Skeletal muscle tissue (tissue), 7 donors: ENCODE data around the gene LMX1B.

DNA sequence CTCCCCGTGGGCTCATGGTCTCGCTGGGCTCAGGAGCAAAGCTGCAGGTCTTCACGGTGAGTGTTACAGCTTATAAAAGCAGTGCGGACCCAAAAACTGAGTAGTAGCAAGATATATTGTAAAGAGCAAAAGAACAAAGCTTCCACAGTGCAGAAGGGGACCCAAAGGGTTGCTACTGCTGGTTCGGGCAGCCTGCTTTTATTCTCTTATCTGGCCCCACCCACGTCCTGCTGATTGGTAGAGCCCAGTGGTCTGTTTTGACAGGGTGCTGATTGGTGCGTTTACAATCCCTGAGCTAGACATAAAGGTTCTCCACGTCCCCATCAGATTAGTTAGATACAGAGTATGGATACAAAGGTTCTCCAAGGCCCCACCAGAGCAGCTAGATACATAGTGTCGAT, 15.3 kb upstream of the WDR38 start:
- PRO-cap, 3 experiments: no peak in any of the 3 experiments
- RAMPAGE, long total RNA: no peak
- RRBS, 2 experiments: no CpG with 5 or more reads among the region's 9 CpGs

DNA sequence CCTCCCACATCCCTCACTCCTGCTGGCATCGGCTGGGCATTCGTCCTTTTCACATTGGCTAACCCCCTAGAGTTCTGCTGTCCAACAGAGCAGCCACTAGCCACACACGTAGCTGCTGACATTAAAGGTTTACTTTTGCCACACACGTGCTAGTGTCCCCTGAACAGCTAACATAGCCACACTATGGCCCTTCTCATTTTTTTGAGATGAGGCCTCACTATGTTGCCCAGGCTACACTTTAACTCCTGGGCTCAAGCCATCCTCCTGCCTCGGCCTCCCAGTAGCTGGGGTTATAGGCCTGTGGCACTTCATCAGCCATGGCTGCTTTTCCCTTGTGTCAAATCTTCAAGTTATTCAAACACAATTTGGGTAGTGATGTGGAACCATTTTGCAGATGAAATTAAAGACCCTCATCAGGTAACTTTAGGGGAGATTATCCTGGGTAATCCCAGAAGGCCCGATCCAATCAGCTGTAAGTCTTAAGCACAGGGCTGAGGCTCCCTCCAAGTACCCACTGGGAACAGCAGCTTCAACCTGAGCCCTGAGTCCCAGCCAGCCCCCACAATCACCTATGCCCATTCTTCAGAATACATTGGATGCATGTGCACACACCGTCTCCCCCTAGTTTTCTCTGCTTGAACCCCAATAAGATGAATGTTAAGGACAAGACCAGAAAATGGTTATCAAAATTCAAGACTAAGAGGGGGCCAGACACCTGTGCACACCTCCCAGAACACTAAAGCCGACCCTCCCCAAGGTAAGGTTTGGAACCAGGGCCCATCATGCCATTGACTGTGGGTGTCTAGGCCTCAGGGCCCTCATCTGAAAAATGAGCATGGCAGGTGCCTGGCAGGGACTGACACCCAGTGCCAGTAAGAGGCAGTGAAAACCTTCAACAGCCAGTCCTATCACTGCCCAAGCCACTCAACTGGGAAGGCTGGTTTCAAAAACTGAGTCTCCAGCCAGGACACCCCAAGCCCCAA, 2.5 kb downstream of the RPL35 start:
- PRO-cap, 3 experiments: no peak in any of the 3 experiments
- RAMPAGE, long total RNA: no peak
- RRBS, 2 experiments: no CpG with 5 or more reads among the region's 8 CpGs

- PRO-cap, 3 experiments: no peak in any of the 3 experiments
- RAMPAGE, long total RNA: no peak
- RRBS, 2 experiments: no CpG with 5 or more reads among the region's 4 CpGs
These were observed 3.2 kb downstream of the HSPA5 start for GRCh38 chr9:125237924-125238445.

GRCh38 chr9:125407607-125407949, 146.0 kb downstream of the GAPVD1 start:
- PRO-cap, 3 experiments: no peak in any of the 3 experiments
- RAMPAGE, long total RNA: no peak
- RRBS, 2 experiments: 2 to 10% methylated on average over 1 of the region's 12 CpGs

- PRO-cap, 3 experiments: no peak in any of the 3 experiments
- RAMPAGE, long total RNA: no peak
- RRBS, 2 experiments: no CpG with 5 or more reads among the region's 6 CpGs
These were observed 60.3 kb downstream of the MAPKAP1 start for GRCh38 chr9:125646745-125647154.

GRCh38 chr9:125769228-125770203, 22.3 kb downstream of the PBX3 start:
- PRO-cap, 3 experiments: no peak in any of the 3 experiments
- RAMPAGE, long total RNA: no peak
- RRBS, 2 experiments: no CpG with 5 or more reads among the region's 7 CpGs

DNA sequence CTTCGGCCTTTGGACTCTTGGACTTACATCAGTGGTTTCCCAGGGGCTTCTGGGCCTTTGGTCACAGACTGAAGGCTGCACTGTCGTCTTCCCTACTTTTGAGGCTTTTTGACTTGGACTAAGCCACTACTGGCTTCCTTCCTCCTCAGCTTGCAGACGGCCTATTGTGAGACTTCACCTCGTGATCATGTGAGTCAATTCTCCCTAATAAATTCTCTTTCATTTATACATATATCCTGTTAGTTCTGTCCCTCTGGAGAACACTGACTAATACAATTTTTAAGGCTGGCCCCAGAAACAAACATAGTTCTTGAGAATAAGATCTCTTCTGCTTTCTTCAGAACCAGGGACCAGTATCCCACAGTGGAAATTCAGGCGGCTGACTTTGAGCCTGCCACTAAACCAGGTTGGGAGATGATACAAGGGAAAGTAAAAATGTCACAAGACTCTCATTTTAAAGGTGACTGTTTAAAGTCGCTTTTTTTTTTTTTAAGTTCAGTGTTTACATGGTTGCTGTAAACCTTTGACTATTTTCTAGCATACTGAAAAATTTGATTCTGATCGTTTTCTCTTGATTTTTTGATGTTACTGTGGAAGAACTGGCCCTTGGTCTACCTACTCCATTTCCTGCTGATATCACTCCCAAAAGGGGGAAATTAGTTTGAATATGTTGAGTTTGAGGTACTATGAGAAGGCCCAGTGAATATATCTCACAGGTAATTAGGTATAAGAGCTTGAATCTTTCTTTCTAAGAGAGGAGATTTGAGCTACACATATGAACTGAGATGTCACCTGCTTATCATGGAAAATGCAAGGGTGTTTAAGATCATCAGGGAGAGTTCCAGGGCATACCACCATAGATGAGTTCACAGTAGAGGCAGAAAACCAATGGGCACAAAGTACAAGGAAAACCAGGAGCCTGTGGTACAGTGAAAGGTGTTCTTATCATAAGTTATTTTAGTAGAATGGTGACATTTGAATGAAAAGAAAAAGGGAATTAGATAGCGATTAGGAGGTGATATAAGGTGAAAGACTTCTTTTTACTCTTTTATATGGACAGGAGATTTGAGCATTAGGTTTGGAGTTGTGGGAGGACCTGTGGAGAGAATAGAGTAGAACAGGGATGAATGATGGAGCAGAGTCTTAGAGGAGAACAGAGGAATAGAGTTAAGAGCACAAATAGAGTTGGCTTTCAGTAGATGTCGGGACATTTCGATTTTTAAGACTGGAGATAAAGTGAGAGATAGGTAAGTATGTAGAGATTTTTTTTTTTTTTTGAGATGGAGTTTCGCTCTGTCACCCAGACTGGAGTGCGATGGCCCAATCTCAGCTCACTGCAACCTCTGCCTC, 38.8 kb downstream of the PBX3 start:
- PRO-cap, 3 experiments: no peak in any of the 3 experiments
- RAMPAGE, long total RNA: no peak
- RRBS, 2 experiments: no CpG with 5 or more reads among the region's 12 CpGs

DNA sequence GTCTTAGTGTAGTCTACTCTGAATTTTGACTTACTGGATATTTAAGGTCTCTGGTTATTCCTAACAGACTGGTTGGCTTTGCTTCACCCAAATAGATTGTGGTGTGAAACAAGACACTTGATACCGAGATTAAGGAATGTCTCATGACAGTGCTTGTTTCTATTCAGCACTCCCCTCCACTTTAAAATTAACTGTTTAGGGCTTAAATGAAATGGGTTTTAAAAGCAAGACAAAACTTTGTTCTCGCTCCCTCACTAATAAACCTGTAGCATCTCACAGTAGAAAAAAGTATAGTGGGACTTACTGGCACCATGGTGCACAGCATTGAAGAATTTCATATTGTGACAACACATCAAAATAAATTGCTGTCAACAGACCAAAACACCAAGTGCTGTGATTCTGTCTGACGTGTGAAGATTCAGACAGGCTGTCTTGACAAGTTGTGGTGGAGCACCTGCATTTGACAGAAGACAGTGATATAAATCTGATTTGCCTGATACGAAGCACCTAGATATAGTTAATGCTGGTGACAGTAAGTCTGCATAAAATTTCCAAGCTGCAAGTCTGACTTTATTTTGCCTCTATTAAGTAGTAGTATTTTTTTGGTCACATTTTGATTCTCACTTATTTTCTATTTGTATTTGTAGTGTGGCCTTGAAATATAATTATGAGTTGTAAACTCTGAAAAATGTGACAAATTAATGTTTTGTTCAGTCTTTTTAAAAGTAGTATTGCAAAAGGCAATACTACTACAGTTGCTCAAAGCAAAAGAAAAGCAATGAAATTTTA, 73.2 kb downstream of the PBX3 start:
- PRO-cap, 3 experiments: no peak in any of the 3 experiments
- RAMPAGE, long total RNA: no peak
- RRBS, 2 experiments: no CpG with 5 or more reads among the region's 4 CpGs

DNA sequence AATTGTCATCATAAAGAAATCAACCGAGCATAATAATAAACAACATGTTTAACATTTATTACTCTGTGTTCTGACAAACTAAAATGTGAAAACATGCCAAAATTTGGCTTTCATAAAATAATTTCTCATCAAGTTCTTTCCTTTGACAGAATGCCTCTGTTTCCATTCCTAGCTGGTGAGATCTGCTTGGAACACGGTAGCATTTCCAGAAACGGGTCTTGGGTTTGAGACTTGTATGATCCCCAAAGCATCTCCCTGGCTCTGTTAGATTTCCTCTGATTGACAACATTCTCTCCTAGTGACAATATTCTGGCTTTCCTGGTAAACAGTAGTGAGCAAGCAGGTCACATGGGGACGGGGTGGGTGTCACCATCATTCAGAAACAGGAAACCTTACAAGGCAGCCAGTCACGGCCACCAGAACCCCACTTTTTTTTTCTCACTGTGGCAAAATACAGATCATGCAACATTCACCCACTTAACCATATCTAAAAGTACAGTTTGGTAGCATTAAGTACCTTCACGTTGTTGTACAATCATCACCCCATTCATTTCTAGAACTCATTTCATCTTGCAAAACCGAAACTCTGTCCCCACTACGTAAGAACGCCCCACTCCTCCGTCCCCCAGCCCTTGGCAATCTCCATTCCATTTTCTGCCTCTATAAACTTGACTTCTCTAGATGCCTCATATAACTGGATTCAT, 90.1 kb upstream of the LMX1B start:
- PRO-cap, 3 experiments: no peak in any of the 3 experiments
- RAMPAGE, long total RNA: no peak
- RRBS, 2 experiments: no CpG with 5 or more reads among the region's 10 CpGs

- PRO-cap, 3 experiments: no peak in any of the 3 experiments
- RAMPAGE, long total RNA: no peak
- RRBS, 2 experiments: no CpG with 5 or more reads among the region's 24 CpGs
These were observed 80.1 kb upstream of the LMX1B start for GRCh38 chr9:126533484-126534136.

GRCh38 chr9:126613419-126614491, at the start of gene LMX1B:
TSS of gene LMX1B (plus strand) at chr9:126613928.
- PRO-cap, 3 experiments: peak in 1 of 3 experiments; most common plus-strand start chr9:126614367 (in 1); most common minus-strand start chr9:126614131 (in 1)
- RAMPAGE, long total RNA: no peak
- RRBS, 2 experiments: 2 to 3% methylated on average over 55 of the region's 152 CpGs

- PRO-cap, 3 experiments: no peak in any of the 3 experiments
- RAMPAGE, long total RNA: no peak
- RRBS, 2 experiments: no CpG with 5 or more reads among the region's 4 CpGs
These were observed 21.9 kb downstream of the LMX1B start for GRCh38 chr9:126635617-126636008.

DNA sequence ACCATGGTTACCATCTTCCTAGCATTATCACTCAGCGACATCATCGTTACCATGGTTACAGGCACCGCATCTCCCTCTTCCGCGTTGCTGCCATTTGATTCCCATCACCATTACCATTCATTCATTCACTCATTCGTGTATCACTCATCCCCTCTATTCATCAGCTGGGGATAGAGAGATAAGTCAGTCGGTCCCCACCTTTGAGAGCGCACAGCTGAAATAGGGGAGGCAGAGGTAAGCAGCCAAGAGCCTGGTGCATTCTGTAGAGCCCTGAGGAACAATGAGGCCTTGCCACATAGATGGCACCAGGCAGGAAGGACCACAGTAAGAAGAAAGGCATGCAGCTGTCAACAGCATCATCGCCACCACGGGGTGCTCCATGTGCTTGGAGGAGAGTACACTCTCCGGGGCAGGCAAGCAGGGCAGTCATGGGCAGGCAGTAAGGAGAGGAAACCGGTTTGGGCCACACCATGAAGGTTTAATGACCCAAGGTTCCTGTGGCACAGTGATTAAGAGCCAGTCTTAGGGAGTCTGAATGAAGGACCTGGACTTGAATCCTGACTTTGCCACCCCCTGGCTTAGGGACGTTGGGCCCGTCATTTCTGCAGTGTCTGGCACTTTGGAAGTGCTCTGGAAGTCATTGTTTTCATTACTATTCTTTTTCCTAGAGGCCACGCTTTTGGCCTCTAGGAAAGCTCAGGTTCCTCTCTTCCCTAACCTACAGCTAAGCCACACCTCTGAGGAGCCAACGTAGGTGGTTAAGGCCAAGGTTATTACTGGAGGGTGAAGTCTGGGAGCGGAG, 80.7 kb upstream of the ZBTB43 start:
- PRO-cap, 3 experiments: no peak in any of the 3 experiments
- RAMPAGE, long total RNA: no peak
- RRBS, 2 experiments: 11 to 15% methylated on average over 2 of the region's 17 CpGs

DNA sequence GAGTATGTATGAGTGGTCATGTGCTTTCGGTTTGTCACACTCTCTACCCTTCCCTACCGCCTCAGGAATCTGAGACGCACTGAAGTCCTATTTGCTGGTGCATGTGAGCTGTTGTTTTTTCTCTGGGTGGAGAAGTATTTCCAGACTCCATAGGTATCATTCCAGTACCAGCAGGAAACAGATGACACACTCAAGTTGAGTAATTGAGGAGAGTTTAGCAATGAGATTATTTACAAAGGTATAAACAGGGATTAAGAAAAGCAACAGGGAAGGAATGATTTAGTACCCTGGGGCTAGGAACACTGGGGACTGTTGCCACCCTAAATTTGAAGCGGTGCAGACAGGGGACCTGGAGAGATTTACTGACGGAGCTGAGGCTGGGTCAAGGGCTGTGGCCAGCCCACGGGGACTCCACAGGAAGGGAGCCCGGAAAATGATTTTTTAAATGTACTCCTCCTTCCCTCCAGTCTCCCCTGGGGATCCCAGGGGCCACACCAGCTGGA, 13.3 kb upstream of the ZBTB43 start:
- PRO-cap, 3 experiments: peak in 1 of 3 experiments; most common plus-strand start position 329 of the sequence (in 1)
- RAMPAGE, long total RNA: no peak
- RRBS, 2 experiments: no CpG with 5 or more reads among the region's 7 CpGs

GRCh38 chr9:126825149-126825931, 20.5 kb downstream of the ZBTB43 start:
- PRO-cap, 3 experiments: no peak in any of the 3 experiments
- RAMPAGE, long total RNA: no peak
- RRBS, 2 experiments: no CpG with 5 or more reads among the region's 7 CpGs

GRCh38 chr9:127021684-127022161, 100.7 kb downstream of the ANGPTL2 start:
- PRO-cap, 3 experiments: peak in 1 of 3 experiments; most common plus-strand start chr9:127021906 (in 1); most common minus-strand start chr9:127021781 (in 1)
- RAMPAGE, long total RNA: no peak
- RRBS, 2 experiments: no CpG with 5 or more reads among the region's 6 CpGs

DNA sequence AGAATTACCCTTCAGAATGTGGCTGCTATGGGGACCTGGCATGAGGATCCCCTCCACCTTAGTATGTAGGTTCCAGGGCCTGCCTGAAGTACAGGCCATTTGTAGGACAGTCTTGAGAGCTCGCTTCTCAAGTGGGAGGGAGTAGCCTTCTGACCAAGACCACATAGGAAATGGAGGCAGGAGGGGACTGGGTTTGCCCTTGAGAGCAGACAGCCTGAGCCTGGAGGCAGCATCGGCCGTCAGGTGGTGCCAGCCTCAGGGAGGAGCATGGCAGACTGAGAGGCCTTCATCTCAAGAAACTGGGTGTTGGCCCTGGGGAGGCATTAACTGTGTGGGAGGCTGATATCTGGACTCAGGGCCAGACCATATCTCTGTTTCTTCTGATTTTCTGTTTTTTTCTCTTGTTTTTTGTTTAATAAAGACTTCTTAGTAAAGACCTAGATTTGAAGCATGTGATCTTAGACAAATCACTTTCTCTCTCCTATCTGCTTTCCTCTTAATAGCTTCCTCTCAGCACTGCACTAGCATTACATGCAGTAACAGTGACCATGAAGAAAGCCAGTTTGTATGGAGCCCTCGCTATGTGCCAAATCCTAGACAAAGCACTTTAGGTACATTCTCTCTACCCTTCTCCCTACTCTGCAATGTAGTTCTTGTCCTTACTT, 31.8 kb downstream of the ANGPTL2 start:
- PRO-cap, 3 experiments: no peak in any of the 3 experiments
- RAMPAGE, long total RNA: no peak
- RRBS, 2 experiments: no CpG with 5 or more reads among the region's 4 CpGs

GRCh38 chr9:127336771-127337038, 60.3 kb upstream of the SLC2A8 start:
- PRO-cap, 3 experiments: no peak in any of the 3 experiments
- RAMPAGE, long total RNA: no peak
- RRBS, 2 experiments: no CpG with 5 or more reads among the region's 2 CpGs

- PRO-cap, 3 experiments: no peak in any of the 3 experiments
- RAMPAGE, long total RNA: no peak
- RRBS, 2 experiments: 3% methylated on average over 17 of the region's 63 CpGs
These were observed 885 bp downstream of the SLC2A8 start for GRCh38 chr9:127397610-127398498.

- PRO-cap, 3 experiments: no peak in any of the 3 experiments
- RAMPAGE, long total RNA: no peak
- RRBS, 2 experiments: no CpG with 5 or more reads among the region's 7 CpGs
These were observed 521 bp downstream of the ZNF79 start for GRCh38 chr9:127424786-127425020.